Osteoblast (primary cell): ENCODE measurements around a stretch of chr9.

DNA sequence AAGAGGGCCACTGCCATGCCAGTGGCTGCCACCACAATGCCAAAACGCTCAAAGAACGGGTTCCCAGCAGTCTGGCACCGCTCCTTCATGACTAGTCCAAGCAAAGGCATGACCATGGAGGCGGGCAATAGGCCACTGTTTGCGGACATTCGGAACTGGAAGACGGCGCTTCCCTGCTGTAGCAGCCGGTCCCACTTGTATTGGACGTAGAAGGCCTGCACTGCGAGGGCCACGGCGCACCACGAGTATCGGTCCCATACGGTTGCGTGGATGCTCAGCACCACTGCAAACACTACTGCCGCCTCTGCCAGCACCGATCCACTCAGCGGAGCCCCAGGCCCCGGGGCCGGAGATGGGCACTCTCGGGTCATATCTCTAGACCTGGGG lies 477 bp downstream of the DOLK start:
- CAGE, long polyA plus RNA: no peak
- RRBS: no CpG with 5 or more reads among the region's 23 CpGs

DNA sequence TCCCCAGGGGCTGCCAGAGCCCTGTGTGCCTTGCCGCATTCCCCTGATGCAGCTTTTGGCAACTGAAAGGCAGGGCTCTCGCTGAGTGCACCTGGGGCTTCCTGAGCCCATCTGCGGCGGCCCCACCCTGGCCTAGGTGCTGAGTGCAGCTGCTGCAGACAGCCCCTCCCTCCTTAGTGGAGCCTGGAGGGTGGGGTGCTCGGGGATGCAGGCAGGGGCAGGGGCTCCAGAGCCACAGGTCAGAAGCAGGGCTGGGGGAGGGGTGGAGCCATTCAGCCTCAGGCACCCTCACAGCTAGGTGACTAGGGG lies 19.9 kb downstream of the SH3GLB2 start:
- CAGE, long polyA plus RNA: no peak
- RRBS: no CpG with 5 or more reads among the region's 5 CpGs

GRCh38 chr9:129068476-129069062 lies 12.3 kb upstream of the DOLPP1 start:
- CAGE, long polyA plus RNA: no peak
- RRBS: 90% methylated on average over 1 of the region's 10 CpGs

DNA sequence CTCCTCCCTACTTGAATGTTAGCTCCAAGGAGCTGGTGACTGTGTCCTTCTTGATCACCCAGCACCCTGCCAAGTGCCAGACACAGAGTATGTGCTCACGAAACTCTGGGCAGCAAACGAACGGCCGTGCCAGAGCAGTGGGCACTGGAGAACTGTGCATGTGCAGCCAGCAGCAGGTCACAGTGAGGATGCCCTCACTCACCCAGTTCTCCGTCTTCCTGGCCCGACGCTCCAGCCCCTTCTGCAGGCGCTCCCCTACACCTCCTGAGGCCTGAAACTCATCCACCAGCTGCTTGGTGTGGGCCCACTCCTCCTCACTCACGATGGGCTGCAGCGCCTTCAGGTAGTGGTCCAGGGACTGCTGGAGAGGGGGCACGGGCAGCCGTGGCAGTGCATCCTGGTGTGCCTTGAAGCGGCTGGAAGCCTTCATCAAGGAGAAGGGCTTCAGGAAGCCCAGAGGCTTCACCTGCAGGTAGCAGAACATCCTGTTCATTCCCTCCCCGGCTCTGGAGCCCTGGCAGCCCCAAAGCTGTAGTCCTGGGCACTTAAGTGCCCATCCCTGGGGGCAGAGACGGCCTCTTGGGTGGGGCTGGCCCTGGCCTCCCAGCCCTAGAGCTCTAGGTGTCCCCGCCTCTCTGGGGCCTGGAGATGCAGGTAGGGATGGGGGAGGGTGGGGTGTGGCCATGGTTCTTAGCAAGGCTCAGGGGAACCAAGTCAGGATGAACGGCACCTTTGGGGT lies 2.8 kb downstream of the CRAT start:
- CAGE, long polyA plus RNA: no peak
- RRBS: no CpG with 5 or more reads among the region's 17 CpGs

DNA sequence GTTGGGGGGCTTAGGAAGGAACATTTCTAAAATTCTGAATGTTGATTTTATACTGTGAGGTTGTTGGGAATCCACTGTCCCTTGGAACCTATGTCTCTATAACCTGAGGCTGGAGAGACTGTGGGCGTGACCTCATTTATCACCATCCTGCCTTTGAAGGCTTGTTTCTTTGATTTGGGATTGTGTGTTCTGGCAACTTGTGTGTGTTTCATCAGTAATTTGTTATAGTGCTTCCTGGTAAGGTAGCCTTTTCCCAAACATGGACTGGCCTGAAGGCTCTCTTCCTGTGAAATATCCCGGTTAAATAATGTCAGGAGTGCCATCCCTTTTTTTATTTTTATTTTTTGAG lies 3.4 kb downstream of the PTPA start:
- CAGE, long polyA plus RNA: no peak
- RRBS: no CpG with 5 or more reads among the region's 2 CpGs

DNA sequence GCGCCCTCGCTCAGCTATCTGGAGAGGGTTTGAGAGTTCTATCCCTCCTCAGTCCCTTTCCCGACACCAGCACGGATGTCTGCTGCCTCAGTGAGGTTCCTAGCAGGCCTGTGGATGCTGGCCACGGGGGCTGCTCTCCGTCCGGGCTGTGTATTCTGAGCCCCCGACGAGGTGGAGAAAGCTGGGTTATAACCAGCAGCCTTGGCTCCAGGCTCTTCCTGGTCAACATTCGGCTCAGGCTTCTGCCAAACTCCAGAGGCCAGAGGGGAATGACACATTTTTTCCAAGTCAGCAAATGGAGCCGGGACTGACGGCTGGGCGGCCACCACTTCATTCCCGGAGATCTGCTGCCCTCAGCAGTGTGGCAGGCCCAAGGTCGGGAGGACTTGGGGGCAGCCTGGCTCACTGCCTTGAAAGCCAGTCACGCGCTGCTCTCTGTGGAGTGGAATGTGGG lies 27.4 kb downstream of the PTPA start:
- CAGE, long polyA plus RNA: no peak
- RRBS: no CpG with 5 or more reads among the region's 17 CpGs

GRCh38 chr9:129172398-129173409 lies 5.4 kb downstream of the IER5L start:
- CAGE, long polyA plus RNA: no peak
- RRBS: no CpG with 5 or more reads among the region's 15 CpGs

GRCh38 chr9:129175595-129176606 lies 2.2 kb downstream of the IER5L start:
- CAGE, long polyA plus RNA: no peak
- RRBS: 1% methylated on average over 6 of the region's 54 CpGs

- CAGE, long polyA plus RNA: no peak
- RRBS: no CpG with 5 or more reads among the region's 12 CpGs
These were observed 4.6 kb upstream of the IER5L start for GRCh38 chr9:129182532-129183099.

DNA sequence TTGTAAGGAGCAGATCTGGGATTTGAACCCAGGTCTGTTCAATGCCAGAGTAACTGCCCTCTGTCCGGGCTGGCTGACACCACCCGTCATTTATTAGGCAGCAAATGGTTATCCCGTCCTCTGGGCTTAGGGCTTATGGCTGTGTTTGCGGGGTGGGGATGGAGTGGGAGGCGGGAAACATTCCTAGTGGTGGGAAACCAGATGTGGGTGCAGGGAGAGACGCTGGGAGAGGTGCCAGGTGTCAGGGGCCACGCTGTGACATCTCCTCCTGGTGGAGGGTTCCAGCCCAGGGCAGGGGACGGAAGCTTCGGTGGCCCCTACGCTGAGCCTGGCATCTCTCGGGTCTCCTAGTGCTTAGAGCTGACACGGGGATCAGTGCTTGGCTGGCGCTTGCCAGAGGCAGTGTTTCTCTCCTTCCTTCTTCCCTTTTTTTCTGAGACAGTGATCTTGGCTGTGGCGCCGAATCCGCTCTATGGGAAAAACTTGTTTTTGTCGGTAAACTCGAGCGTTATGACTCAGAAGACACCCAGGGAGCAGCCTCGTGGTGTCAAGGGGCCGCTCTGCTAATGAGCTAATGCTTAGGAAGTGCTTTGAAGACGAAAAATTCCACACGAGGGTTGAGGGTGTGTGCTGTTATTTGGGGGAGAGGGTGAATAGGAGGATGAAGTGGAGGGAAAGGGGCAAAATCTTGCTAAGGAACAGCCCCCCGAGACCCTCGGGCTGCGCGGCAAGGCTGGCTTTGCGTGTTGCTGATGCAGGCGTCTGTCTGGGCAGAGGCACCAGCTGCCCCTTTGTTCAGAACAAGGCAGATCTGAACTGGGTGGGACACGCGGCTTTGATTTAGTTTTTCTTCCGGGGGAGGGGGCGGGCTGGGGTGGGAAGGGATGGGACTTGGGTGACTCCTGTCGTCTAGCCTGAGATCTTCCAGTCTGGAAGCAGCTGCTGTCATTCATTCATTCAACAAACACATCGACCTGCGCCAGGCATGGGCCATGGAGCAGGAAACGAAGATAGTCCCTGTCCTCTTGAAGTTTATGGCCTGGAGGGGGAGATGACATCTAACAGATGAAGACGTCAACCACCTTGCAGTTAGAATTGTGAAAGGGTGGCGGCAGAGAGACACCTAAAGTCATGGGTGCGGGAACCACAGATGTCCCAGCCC lies 20.5 kb upstream of the IER5L start:
- CAGE, long polyA plus RNA: no peak
- RRBS: no CpG with 5 or more reads among the region's 40 CpGs

GRCh38 chr9:129206879-129207390 lies 28.9 kb upstream of the IER5L start:
- CAGE, long polyA plus RNA: no peak
- RRBS: no CpG with 5 or more reads among the region's 8 CpGs

DNA sequence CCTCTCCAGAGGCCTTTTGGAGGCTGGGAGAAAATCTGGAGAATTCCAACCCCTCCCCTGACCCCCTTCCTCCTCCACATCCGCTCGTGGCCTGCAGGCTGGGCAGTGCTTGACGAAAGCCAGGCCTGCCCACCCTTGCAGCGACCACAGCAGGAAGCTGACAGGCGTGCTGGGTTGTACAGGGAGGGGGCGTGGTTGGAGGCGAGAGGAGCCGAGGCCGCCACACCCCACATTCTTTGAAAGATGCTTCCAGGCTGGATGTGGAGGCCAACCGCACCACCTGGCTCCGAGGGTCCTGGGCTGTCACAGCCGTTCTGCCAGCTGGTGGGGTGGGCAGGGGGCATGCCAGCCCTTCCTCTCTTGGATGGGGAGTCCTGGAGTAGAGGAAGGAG lies 47.8 kb upstream of the IER5L start:
- CAGE, long polyA plus RNA: no peak
- RRBS: no CpG with 5 or more reads among the region's 12 CpGs

- CAGE, long polyA plus RNA: no peak
- RRBS: no CpG with 5 or more reads among the region's 25 CpGs
These were observed 64.7 kb upstream of the IER5L start for GRCh38 chr9:129242520-129243477.

DNA sequence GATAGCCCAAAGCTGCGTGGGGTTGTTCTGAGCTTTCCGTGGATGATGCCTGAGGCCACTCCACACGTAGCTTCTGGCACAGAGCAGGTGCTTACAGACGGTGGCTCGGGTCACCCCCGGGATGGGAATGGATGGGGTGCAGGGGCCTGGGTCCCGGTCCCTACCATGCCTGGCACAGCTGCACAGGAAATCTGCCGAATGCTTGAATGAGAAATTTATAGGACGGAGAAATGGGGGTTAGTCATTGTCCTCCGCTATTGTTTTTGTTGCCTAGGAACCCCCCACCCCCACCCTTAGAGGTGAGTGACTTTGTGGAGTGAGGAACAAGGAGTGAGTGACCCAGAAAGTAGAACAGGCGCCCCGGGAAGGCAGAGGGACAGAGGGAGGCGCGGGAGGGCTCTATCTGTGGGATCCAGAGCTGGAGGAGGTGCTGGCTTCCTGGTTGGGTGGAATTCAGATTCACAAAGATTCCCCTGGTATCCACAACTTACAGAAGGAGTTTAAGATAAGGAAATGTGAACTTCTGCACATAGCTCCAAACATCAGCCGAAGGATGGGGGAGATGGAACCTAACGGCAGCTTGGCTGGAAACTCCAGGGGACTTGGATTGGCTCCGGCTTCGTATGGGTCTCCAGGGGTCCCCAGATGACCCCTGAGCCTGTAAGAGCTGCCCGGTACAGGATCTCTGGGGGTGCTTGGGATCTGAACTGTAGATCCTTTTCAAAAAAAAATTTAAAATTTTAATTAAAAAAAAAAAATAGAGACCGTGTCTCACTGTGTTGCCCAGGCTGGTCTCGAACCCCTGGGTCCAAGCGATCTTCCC lies 68.5 kb upstream of the IER5L start:
- CAGE, long polyA plus RNA: no peak
- RRBS: 86% methylated on average over 6 of the region's 22 CpGs

DNA sequence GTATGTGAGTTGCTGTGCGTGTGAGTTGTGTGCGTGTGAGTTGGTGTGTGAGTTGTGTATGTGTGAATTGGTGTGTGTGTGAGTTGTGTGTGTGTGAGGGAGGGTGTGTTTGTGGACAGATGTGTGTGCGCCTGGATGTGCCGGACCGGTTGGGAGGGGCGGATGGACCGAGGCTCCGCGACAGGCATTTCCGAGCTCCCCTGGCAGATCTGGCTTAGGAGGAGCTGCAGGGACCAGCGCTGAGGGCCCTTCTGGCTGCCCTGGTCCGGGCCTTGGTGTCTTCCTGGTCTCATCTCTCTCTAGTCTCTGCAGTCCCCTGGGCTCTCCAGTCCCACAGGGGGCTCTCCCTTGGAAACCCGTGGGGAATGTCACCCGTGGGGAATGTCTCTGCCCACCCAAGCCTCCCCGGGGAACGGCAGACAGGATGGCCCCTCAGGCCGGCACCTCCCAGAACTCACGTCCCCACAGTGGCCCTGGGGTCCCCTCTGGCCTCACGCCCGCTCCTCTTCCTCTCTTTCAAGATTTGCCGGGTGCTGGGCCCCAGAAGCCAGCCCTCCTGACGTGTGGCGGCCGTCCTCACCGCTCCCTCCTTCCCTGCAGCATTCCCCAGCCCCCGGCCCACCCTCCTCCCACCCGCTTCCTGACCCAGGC lies 162.9 kb upstream of the IER5L start:
- CAGE, long polyA plus RNA: no peak
- RRBS: 76% methylated on average over 11 of the region's 27 CpGs

DNA sequence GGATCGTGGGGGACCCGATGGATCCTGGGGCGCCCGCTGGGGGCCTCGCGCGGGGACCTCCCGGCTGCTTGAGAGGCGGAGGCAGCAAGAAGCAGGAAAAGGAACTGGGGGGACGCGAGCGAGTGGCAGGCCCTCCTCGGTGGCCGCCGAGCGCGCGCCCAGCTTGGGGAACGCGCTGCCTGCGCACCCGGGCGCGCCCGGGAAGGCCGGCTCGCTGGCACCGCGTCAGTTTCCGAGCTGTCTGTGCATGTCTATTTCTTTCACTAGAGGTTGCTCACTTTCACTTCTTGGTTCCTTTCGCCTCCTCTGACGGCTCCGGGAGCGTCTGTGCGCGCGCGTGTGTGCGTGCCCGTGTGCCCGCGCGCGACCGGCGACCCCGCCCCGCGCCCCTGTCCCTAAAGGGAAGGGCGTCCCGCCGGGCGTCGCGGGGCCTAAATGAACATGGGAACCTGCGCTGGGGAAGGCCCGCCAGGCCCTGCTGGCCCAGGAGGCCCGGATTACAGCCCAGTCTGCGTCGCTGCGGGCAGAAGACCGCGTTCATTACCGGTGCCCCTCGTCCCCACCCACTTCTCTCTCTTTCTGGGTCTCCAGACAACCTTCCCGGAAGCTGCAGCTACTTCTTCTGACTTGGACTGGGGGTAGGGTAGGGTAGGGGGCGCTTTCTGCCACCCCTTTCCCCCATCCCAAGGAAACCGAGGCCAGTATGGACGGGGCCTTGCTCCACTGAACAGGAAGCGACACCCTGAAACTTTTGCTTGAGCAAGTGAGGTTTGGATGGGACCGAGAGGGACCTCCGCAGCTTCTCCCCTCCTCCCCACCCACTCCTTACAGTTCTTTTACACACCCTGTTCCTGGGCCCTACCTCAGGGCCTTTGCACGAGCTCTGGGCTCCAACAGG lies 205.7 kb upstream of the IER5L start:
- CAGE, long polyA plus RNA: no peak
- RRBS: 7% methylated on average over 44 of the region's 73 CpGs

DNA sequence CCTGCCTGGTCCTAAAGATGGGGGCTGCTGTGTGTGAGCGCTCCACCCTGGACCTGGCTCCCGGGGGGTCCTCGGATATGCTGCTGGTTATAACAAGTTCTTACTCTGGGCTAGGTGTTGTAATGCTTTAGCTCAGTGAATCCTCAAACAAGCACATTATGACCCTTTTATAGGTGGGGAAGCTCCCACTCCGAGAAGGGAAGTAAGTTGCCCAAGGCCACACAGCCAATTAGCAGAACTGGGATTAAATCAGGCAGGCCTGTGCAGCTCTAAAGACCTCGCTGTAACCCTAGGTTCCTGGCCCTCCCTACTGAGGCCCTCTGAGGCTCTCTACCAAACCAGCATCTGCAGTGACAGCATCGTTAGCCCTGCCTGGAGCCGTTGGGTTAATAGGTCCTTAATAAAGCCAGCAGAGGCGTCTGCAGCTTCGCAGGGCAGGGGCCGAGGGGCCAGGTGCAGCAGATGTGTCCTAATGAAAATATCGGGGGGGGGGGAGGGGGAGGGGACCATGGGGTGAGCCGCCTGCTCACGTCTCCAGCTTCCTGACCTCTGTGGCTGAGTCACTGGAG lies 204.1 kb downstream of the C9orf50 start:
- CAGE, long polyA plus RNA: no peak
- RRBS: no CpG with 5 or more reads among the region's 13 CpGs

DNA sequence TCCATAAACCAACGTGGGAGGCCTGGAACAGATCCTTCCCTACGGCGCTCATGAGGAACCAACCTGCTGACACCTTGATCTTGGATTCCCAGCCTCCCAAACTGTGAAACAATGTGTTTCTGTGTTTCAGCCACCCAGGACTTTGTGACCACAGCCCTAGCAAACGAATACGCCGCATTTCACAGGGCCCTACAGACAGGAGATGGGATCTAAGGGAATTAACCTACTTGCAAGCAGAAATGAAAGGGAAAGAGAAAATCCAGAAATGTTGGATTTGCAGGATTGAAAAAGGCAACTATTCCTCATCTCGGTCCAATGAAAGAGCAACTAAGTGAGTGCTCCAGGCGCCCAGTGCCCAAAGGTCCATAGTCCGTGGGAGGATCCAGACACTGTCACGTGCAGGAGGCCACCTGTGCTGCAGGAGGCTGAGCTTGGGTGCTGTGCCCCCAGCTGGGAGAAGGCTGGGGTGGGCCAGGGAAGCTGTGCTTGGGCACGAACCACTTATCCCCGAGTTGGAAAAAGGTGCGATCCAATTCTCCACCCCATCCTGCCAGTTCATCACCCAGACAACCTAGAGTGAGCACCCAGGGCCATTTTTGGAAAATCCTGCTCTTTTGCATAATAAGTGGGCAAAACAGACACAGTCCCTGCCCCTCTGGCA lies 178.0 kb downstream of the C9orf50 start:
- CAGE, long polyA plus RNA: no peak
- RRBS: no CpG with 5 or more reads among the region's 13 CpGs

GRCh38 chr9:129458693-129459585 lies 162.0 kb downstream of the C9orf50 start:
- CAGE, long polyA plus RNA: no peak
- RRBS: 30% methylated on average over 6 of the region's 30 CpGs

GRCh38 chr9:129459929-129460425 lies 160.9 kb downstream of the C9orf50 start:
- CAGE, long polyA plus RNA: no peak
- RRBS: 5% methylated on average over 5 of the region's 15 CpGs